H4 (cell line): Measurements from ENCODE around the genes WDFY4, TMEM273 and ASAH2.

- RAMPAGE, long total RNA: no peak
Observed at GRCh38 chr10:45998105-45998976, 26.1 kb downstream of the TIMM23 start.

DNA sequence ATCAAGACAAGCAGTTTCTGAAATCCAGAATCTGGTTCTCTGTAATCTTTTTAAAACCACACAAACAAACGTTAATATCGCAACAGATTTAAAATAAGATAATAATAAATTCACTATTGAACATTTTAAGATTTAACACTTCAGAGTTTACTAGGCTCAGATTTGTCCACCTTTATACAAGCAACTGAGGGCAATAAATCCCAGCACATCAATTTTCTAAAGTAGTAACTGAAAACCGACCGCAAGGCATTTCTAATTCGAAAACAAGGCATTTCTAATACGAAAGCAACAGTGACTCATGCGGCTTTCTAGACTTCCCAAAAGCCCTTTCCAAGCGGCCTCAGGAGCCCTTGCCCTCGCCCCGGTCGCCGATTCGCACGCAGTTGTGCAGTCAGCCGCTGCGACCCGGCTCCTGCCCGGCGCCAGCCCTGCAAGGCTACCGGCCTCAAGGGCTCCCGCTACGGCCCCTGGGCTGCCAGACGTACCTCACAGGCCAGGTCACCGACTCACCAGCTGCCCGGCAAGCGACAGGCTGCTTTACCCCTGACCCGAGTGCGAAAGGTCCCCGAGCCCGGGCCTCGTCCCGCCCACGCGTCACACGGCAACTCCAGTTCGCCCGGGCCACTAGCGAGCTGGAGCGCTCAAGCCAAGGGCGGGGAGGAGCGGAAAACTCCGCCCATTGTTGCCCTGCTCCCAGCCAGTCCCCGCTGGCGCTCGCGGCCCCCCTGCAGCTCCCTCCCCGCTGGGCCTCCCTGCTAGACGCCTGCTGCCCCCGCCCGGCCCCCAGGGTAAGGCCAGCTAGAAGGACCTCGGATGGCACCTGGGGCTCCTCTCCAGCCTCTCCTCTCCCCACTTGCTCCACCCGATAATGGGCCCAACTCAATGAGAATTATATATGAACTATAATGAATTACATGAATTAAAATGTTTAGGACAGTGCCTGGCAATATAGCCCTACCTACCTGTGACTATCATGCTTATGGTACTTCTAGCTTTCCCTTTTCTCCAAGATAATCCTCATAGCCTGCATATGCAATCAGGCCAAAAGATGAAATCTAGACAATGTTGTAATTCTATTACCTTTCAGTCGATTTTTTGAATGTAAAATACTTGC is 7.2 kb downstream of the NCOA4 start:
- RAMPAGE, long total RNA: no peak

GRCh38 chr10:46039792-46040468 is 6.1 kb downstream of the MSMB start:
- RAMPAGE, long total RNA: no peak

DNA sequence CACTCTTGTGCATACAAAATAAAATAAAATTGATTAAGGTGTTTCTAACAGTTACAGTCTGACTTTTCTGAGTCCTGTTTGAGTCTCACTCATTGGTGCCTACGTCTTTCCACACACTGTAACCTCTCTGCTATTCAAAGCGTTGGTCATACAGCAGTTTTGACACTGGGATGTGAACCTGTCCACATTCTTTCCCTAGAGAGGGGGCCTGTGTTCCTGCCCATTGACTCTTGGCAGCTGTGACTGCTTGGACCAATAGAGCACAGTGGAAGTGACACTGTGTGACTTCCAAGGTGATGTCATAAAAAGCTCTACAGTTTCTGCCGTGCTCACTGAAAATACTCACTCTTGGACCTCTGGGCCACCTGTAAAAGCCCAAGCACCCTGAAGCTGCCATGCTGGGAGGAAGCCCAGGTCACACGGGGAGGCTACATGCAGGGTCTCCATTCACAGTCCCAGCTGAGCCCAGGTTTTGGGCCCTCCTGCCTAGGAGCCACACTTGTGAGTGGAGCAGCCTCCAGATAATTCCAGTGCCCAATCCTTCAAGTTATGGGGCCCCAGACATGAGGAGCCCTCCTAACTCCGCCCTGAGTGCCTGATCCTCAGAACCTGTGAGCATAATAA is 737 bp upstream of the ANTXRL start:
- RAMPAGE, long total RNA: no peak

DNA sequence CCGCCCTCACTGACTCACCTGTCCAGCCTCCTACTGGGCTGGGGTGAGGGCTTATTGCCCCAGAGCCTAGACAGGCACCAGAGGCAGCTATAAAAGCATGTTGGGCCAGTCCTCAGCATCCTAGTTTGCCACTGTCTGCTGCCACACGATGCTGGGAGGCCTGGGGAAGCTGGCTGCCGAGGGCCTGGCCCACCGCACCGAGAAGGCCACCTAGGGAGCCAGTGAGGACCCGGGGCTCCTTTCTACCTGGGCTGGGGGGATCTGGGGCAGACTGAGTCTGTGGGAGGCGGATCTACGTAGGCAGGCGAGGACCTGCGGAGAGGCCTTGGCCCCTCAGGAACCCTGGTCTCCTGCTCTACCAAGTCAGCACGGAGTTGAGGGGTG is 6.6 kb upstream of the ANXA8L1 start:
- RAMPAGE, long total RNA: no peak

DNA sequence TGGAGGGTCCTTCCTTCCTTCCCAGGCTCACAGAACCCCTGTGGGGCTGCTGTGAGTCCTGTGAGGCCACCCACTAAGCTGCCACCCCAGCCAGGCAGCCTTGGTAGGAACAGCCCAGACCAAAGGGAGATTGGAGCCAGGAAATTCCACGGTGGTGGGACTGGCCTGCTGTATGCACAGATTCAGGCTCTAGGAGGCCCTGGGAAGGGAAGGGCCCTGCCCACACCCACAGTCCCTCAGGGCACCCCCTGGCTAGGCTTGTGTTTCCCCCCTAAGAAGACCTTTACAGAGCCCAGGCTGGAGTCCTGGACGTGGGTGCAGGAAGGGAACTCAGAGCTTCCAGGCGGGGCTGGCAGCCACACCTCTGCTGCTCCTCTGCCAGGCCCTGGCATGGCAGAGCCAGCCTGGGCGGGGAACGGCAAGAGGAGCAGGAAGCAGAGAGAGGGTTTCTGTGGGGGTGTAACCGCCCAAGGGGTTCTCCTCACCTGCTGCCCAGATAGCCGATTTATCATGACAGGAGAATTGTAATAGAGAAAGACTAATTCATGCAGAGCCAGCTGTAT is 32.9 kb downstream of the GPRIN2 start:
- RAMPAGE, long total RNA: no peak

GRCh38 chr10:47298687-47299171 is 1.3 kb upstream of the GDF10 start:
- RAMPAGE, long total RNA: no peak

GRCh38 chr10:47407008-47407416 is 22.9 kb upstream of the ZNF488 start:
- RAMPAGE, long total RNA: no peak

- RAMPAGE, long total RNA: no peak
Observed at GRCh38 chr10:47552797-47553763, 29.6 kb upstream of the AGAP9 start.

GRCh38 chr10:48251491-48252229 is 22.8 kb downstream of the FRMPD2 start:
- RAMPAGE, long total RNA: no peak

DNA sequence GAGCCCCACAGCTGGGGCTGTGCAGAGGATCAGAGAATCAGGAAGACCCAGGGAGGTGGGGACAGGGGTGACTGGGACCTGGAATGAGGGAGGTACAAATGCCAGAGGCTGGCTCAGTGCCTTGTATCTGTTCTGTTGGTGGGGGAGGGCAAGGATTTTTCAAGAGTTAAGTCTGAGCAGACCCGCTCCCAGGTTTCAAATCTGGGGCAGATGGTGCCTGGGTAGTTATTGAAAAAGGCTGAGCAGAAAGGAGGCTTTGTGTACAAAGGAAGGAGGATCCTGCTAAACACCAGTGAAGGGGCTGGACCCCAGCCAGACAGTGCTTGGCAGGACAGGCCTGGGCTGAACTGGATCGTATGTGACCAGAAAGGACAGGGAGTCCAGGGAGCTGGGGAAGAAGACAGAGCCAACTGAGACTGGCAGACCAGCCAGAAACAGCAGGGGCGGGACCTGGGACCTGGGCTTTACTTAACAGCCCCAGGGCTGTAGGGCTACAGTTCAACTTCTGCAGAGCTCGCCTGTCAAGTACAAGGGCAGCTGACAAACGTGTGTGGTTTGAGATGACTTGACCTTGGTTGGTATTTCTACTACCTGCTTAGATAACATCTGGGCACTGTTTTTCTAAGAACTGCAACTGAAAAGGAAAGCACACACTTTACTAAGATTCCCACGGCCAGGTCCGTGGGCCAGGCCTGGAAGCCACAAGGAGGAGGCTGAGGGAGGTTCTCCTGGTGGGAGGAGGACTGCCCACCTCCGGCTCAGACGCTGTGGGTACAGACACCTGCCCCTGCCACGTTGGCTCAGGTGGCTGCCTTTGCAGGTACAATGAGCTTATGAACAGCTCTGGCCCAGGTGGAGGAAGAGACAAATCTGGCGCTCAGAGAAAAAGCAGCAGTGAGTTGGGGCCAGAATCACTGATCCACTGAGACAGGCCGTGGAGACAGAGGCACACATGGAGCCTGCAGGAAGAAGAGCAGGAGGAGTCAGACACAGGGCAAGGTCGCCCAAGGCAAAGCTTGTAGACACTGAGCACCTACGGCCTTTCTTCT is 13.4 kb upstream of the FRMPD2 start:
- RAMPAGE, long total RNA: no peak

DNA sequence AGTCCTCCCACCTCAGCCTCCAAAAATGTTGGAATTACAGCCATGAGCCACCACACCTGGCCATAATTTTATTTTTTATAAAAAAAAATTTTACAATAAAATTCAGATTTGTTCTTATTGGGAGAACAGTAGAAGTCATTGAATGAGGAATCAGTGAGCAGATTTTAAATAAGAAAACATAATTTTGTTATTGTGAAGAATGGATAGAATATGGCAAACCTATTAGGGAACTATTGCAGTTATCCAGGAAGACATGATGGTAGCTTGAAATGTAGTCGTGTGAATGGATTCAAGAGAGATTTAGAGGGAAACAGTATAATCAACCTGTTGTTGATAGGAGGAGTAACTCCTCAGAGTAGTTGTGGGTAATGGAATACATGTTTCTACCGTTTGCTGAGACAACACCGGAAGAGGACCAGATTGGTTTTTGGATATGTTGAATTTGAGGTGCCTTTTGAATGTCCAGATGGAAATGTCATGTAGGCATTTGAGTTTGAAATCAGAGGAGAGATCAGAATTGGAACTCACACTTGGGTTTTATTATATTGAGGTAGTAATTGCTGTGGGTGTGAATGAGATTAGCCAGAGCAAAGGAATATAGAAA is 36.0 kb downstream of the MAPK8 start:
- RAMPAGE, long total RNA: no peak

DNA sequence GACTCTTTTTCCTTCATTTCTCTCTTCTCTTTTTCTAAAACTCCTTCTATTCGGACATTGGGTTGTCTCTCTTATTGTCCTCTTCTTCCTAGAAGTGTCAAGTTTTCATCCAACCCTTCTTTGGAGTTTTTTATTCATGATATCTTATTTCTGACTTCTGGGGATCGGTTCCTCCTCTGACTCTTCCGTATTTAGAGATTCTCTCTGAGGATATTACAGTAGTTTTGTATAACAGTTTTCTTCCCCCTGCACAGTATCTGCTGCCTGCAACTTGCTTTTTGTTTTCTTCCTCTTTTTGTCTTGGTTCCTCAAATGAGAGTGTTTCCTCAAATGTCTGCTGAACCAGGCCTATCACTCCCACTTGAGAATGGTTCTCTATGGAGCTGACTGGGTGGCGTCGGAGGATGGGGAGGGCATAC is 27.8 kb downstream of the ARHGAP22 start:
- RAMPAGE, long total RNA: no peak

DNA sequence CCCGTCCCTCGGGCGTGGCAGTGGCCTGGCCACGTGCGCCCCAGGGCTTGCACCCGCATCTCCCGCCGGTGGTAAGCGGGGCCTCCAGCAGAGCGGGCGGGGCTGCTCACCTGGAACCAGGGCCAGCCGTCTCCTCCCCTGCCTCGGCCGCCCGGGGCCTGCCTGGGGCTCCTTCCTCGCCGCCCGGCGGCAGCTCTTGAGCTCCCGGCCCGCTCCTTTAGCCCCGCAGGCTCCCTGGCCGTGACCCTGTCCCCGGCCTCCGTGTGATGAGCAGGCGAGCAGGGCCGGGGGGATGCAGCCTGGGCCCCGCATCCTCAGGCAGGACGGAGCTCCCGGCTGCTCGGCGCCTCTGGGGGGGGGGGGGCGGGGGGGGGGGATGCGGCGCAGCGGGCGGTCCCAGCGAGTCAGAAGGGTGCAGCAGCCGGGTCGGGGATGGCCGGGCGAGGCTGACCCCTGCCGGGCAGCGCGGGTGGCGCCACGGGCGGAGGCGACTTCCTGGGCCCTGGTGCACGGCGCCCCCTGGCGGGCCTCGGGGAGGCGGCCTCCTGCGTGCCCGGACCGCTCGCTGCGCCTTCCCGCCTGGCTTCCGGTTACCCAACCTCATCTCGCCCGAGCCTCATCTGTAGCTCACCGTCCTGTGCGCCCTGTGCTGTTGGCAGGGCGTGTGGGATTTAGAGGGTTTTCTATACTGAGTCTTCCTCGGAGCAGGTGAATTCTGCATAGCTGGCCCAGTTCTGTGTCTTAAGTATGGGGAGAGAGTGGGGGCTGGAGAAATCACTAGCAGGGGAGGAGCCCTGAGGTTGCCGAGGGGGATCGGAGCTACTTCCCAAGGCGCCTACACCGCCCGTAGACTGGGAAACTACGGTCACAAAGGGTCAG is 28.5 kb upstream of the WDFY4 start:
- RAMPAGE, long total RNA: no peak

DNA sequence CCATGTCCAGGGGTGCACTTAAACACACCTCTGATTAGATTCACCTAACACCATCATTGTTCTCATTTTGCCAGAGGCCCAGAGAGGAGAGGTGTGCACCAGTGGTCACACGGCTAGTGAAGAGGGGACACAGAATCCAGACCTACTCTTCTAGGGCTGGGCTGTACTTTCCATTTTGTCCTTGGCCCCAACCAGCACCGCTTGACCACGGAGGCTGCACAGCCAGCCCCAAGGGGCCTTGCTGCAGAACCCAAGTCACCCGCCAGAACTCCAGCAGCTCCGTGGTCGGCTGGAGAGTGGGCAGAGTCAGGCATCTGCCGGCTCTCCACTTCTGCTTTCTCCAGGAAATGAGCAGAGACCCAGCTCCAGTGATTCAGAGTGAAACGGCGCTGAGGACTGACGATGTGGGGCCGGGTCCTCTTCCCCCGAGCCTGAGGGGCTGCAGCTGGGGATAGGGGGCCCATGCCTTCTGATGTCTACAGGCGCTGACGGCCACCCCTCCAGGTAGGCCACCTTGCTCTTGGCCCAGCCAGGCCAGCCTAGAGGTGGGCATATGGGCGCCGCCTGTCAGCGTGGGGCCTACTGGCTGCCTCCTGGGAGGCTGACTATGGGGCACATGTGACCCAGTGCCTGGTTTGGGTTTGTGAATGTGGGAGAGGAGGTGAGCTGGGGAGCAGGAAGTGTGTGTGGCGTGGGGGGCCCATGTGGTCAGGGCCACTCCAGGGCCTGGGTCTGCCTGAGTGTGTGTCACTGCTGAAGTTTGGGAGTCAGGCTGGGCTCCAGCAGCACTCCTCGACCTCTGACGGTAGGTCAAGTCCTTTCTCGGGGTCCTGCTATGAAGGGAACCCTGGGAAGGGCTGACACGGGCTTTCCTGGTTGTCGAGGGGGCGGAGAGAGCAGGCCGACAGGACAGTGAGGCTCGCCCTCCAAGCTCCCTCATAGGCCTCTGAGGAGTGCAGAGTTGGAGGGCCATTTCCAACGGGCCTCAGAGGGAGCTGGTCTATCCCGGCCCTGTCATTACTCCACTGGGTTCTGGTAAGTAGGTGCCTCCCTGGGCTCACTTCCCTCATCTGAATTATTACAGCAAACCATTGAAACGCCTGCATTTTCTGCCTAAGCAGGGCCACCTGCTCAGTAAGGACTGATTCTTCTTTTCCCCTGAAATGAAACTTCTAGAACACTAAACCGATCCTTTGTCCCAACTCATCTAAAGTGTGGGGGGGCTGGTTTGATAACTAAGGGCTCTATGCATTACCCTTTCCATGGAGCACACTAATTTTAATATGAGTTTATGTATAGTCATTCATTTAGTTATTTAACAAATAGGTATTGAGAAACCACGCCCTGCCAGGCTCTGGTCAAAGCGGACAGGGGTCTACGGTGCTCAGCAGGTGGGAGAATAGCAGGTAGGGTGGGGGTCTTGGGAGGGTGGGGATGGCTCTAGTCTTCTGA is at the start of gene WDFY4:
WDFY4 (plus strand) TSS at position 376 of the 1,452 bp plus-strand sequence.
- RAMPAGE, long total RNA: no peak

DNA sequence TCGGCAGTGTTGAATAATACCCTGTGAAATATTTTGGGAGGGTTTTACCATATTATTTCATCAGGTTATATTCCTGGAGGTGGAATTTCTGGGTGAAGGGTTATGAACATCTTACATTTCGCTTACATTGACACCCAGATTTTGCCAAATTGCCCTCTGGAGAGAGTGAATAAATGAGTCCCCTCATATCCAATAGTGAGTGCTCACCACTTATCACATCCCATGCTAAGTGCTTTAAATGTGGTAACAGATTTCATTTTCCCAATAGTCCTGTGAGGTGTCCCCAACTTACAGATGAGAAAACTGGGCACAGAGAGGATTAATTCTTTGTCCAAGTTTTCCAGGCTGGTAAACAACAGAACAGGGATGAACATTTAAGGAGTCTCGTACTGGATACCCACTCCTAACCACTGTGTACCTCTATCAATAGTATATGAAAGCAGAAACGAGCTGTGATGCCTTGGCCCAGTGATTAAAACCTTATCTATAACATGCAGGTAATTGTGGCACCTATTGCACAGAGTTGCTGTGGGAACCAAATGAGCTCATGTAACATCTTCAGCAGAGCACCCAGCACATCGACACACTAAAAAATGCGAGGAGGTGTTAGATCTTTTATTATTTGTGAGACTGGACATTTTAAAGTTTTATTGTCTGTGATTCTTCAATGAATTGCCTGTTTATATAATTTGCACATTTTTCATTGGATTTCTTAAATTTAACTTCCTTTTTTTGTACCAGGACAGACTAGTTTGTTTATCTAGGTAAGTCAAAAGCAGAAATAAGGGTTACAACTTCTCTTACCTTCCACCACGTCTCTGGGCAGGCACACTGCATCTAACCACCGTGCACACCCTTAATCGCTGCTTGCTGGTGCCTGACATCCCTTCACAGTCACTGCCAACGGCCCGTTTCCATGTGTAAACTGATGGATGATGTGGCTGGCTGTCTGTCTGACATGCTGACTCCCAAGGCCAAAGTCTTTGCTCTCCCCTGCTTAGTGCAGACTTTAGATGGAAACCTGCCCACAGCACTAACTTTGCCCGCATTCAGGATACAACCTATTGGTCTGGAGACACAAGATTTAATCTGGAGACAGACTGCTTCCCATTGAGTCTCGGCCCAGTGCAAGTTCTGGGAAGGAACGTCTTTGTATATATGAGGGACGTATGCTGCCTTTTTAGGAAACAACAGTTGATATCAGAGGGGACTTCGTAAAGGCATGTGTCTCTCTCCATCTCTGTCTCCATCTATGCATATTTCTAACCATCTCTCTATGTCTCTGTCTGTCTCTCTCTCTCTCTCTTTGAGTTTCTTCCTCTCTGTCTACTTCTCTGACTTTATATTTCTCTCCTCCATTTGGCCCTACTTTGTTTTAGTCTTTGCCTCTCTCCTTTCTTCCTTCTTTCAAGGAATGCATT is 1.3 kb downstream of the TMEM273 start:
- RAMPAGE, long total RNA: no peak

DNA sequence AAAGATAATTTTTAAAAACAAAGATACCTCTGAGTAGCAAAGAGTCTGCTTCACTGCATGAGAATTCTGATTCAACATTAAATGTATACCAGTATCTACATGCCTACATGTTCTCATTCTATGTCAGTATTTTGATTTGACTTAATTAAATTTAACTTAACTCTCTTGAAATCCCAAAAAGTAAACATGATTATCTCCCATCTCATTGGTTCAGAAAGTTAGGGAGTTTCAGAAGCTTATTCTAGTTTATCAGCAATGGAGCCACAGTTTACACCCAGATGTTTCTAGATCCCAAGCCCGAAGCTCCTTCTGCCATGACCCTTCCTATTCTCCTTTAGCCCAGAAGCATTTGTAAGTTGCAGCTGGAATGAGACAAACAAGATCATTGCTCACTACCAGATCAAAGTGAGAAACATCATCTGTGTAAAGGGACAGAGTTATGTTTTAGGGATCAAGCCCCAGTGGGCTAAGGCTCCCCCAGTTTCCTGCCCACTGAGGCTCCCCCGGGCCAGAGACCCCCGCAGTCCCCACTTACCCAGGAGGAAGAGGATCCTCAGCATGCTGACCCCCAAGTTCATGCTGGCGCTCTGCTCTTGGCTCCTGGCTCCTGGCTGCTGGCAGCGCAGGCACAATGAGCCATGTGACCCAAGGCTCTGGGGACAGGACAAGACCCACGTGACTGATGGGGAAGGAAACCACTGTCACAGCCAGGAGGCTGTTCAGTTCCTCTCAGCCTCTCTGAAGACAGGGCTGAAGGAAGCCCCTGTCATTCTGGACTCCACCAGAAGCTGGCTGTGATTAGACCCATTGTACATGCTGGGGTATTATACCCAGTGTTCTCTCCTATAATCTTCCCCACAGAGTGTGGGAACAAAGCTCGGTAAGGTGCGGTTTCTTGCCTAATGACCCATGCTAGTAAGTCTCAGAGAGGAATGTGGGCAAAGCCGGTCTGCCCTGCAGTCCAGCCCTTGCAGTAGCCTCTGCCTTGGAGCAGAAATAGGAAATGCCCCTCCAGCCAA is at the start of gene TMEM273:
TMEM273 (minus strand) TSS at position 633 of the 1,019 bp plus-strand sequence.
- RAMPAGE, long total RNA: no peak

DNA sequence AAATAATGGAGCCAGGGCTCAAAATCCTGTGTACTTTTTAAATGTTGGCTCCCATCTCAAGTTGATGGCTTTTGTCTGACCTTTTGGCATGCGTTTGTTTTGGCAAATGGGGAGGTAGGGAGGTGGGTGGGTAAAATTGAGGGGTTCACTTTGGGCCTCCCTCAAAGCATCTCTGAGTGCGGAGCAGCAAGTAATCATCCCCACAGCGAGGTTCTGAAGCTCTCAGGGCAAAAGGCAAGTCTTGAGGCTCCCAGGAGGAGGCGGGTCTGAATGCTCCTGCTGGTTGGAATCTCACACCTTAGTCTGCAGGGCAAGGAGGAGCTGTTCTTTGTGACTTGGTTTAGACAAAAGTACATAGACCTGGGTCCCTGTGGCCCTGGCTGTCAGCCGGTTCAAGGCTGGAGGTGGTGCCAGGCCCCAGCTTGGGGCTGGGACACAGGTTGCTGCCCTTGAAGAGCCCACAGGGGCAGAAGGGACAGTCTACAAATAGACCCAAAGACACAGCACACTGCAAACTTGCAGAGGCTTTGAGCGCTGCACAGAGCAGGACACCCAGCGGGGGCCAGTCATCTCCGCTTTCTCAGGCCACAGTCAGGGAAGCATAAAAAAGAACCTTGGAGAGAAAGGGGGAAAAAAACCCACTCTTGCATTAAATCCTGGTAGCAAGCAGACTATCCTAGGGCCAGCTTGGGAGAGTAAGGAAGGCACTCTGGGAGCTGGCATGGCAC is 1.1 kb upstream of the C10orf71 start:
- RAMPAGE, long total RNA: no peak

DNA sequence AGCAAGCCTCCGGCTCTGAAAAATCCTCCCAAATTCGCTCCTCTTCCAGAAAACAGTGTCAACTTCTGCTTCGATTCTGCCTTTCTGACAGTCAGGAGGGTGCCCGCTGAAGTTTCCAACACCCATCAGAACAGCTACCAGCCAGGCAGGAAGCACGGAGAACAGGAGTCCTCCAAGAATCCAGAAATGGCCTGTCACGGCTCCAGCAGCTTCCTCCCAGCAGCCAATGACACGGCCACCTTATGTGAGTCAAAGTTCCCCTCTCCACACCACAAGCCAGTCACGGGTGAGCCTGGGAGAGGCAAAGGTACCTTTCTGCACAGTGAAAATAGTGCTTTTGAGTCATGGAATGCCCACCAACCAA is 24.1 kb downstream of the C10orf71 start:
- RAMPAGE, long total RNA: no peak

DNA sequence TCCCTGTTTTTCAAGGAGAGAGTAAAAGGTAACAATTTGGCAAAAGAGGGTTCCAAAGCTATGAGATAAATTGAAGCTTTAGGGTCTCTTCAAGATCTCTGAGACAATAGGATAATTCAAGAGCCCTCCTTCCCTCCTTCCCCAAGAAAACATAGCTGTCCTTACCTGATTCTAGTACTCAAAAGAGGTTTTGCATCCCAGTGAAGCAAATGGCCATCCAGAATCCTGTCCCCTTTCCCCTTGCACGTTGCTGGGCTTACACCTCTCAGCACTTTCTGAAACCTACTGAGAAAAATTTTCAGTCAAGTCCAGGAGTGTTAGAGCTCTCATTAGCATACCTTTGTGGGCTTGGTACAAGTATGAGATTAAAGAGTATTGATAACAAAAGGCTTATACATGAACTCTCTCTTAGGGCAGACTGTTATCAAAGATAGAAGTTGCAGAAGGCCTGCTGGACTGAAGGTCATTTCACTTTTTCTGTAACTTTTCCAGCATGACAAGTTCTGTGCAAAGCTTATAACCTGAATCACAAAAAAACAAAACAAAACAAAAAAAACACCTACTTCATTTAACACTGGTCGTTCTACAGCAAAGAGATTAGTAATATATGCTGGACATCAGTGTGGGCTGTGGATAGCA is at the start of gene ASAH2:
ASAH2 (minus strand) TSS at position 287 of the 639 bp plus-strand sequence.
- RAMPAGE, long total RNA: no peak